Subcutaneous adipose tissue (tissue), 3 donors: ENCODE measurements around the genes DYNLT5, MIER1, GNG12 and DIRAS3.

- PRO-cap, result no peak
- RAMPAGE, long total RNA, 3 experiments, result no peak in any of the 3 experiments
These were observed 1.5 kb upstream of the LEPR start for GRCh38 chr1:65418804-65419569.

DNA sequence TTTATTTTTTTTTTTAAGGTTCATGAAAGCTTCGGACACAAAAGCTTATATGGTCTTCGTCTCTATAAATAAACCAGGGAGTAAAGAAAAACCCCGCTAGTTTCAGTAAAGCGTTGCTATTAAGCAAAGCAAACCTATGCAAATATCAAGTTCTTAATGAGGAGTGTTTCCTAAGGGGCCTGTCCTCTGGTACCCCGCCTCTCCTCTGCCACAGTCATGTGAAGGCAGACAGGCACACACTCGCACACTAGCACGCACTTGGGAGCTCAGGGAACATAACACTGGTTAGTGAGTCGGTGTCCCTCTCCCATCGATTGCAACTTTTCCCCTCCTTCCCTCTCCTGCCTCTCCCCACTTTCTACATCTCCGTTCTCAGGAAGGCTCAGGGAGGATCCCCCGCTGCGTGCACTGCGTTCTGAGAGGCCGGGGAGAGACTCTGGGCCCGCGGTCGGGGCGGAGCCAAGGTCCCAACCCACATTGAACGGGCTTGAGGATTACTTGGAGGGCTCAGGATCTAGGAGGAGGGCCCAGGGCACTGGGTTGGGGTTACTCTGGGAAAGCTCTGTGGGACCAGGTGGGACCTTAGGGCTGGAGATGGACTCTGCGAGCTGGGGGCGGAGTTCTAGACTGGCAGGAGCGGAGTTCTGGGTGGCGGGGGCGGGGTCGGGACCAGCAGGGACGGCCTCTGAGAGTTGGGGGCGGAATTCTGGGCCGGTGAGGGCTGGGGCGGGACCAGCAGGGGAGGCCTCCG lies 723 bp upstream of the LEPR start:
- PRO-cap, result unidirectional peak, plus-strand start at position 211 of the sequence; unidirectional peak, plus-strand start at position 257 of the sequence; bidirectional peak, plus-strand start at position 497 of the sequence, minus-strand start at position 410 of the sequence; bidirectional peak, plus-strand start outside the sequence, minus-strand start at position 603 of the sequence
- RAMPAGE, long total RNA, 3 experiments, result no peak in any of the 3 experiments

DNA sequence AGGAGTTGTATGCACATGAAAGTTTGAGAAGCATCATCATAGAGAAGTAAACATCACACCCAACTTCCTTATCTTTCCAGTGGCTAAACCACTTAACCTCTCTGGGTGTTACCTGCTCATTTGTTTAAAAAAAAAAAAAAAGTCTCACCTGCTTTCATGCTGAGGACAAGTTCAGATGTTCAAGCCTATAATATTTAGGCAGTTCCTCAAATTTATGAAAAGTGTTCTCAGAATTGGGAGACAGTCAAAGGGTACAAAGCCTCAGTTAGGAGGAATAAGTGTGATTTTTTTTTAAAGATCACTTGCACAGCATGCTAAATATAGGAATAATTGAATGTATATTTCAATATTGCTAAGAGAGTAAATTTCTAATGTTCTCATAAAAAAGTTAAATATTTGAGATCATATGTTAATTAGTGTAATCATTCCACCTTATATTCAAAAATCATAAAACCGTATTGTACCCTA lies 12.0 kb downstream of the LEPR start:
- PRO-cap, result no peak
- RAMPAGE, long total RNA, 3 experiments, result no peak in any of the 3 experiments

DNA sequence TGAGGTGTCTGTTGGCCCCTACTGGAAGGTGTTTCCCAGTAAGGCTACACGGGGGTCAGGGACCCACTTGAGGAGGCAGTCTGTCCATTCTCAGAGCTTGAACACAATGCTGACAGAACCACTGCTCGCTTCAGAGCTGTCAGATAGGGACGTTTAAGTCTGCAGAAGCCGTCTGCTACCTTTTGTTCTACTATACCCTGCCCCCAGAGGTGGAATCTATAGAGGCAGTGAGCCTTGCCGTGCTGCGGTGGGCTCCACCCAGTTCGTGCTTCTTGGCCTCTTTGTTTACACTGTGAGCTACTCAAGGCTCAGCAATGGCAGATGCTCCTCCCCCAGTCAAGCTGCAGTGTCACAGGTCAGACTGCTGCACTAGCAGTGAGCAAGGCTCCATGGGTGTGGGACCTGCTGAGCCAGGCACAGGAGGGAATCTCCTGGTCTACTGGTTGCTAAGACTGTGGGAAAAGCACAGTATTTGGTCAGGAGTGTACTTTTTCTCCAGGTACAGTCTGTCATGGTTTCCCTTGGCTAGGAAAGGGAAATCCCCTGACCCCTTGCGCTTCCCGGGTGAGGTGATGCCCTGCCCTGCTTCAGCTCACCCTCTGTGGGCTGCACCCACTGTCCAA lies 47.1 kb downstream of the LEPR start:
- PRO-cap, result no peak
- RAMPAGE, long total RNA, 3 experiments, result no peak in any of the 3 experiments

DNA sequence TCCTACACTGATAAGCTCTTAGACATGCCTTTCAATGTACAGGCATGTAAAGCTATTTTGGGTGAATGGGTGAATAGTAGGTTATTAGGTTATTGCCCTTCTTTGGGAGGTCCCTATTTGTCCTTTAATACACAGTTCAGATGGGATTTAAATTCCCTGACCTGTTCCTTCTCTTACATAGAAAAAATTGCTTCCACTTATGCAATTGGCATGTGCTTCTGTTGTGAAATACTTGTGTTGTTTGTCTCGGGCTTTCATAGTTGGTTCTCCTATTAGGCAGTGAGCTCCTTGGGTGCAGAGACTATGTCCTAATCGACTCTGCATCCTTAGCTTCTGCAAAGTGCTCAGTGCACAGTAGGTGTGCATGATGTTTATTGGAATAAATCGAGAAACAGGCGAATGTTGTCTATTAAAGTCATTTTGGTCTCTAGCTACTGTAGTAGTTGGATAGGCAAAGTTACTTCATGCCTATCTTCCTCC lies 1.3 kb upstream of the PDE4B start:
- PRO-cap, result unidirectional peak, plus-strand start at position 272 of the sequence
- RAMPAGE, long total RNA, 3 experiments, result no peak in any of the 3 experiments

GRCh38 chr1:65992194-65992987 lies 199.7 kb downstream of the PDE4B start:
- PRO-cap, result no peak
- RAMPAGE, long total RNA, 3 experiments, result no peak in any of the 3 experiments

GRCh38 chr1:66052427-66052857 lies 259.7 kb downstream of the PDE4B start:
- PRO-cap, result unidirectional peak, minus-strand start at chr1:66052563
- RAMPAGE, long total RNA, 3 experiments, result no peak in any of the 3 experiments

GRCh38 chr1:66169315-66169983 lies 364.5 kb upstream of the SGIP1 start:
- PRO-cap, result no peak
- RAMPAGE, long total RNA, 3 experiments, result no peak in any of the 3 experiments

- PRO-cap, result no peak
- RAMPAGE, long total RNA, 3 experiments, result no peak in any of the 3 experiments
These were observed 286.5 kb upstream of the SGIP1 start for GRCh38 chr1:66247510-66247871.

DNA sequence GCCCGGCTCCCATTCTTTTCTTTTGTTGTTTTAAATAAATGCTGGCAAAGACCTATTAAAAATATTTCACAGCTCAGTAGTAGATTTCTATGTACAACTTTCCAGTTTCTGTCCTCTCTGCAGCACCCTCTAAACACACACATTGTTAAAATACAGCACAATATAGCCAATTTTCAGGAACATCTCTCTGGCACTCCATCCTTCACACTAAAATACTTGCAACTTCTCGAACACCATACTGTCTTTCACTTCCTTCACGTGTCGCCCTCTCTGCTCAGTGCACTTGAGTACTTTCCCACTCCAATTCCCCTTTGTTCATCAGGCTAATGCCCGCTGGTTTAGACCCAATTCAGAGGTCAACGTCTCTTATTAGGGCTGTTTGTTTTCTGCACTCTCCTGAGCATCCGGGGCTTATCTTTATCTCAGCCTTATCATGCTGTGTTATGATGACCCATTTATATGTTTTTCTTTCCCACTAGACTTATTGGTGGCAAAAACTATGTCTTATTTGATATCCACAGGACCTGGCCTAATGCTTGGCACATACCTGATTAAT lies 238.2 kb upstream of the SGIP1 start:
- PRO-cap, result no peak
- RAMPAGE, long total RNA, 3 experiments, result no peak in any of the 3 experiments

GRCh38 chr1:66564480-66564827 lies 30.5 kb downstream of the SGIP1 start:
- PRO-cap, result no peak
- RAMPAGE, long total RNA, 3 experiments, result no peak in any of the 3 experiments

DNA sequence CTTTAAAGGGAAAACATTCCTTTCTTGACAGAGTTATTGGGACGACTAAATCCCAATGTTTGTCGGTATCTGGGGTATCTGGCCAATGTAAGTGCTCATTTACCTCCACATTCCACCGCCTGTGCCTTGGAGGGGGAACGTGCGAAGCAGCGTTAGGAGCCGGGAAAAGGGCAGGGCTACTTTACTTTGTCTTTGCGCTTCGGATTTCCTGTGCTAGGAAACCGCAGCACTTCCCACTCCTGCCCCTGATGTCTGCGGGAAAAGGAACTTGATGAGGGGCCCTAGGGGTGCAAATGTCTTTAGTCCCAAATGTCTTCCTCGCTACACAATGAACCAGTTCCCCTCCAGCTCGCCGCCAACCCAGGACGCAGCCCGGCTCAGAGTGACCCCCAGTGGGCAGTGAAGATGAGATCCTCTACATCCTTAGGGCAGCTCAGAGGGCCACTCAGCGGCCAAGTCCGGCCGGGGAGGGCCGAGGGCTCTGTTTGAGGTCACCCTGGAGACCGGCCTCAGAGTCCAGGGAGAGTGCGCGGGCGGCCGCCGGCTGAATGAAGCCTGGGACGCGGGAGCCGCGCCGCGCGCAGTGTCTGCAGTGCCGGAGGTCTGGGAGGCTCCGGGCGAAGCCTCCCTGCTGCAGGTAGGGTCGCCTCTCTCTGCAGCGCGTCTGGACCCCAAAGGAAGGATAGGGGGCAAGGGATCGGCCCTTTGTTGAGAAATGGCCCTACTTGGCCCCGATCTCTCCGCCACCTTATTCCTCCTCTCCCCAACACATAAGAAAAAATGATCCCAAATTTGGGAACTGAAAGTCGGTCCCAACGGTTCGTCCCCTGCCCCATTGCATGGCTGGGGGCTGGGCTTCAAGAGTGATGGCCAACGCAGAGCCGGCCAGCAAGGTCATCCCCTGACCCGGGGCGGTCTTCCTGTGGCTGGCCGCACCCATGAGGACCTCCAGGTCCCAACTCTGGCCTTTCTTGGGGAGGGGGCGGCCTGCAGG lies at the start of gene DYNLT5:
DYNLT5 (plus strand) TSS at position 512 of the 994 bp plus-strand sequence.
- PRO-cap, result no peak
- RAMPAGE, long total RNA, 3 experiments, result start-site peak on the plus strand in 1 of 3 experiments, centred at position 234 of the sequence, 5 reads per replicate

DNA sequence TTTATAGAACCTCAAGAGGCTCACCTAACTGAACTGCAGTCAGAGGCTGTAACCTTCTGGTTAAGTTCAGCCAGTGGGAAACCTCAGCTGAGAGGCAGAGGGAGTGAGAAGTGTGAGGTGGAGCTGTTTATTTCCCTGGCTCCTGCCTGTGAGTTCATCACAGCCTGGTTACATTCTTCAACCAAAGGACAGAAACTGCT lies 22.1 kb downstream of the DYNLT5 start:
- PRO-cap, result no peak
- RAMPAGE, long total RNA, 3 experiments, result no peak in any of the 3 experiments

- PRO-cap, result bidirectional peak, plus-strand start at chr1:66925040, minus-strand start at chr1:66924819; bidirectional peak, plus-strand start at chr1:66925295, minus-strand start at chr1:66925198; bidirectional peak, plus-strand start at chr1:66925497, minus-strand start at chr1:66925383
- RAMPAGE, long total RNA, 3 experiments, result start-site peak on the plus strand in 3 of 3 experiments, at chr1:66924924-66925532 at its widest, 69 to 293 reads per replicate; start-site peak on the minus strand in 2 of 3 experiments, at chr1:66924802-66925209 at its widest, 8 to 15 reads per replicate
These were observed at the start of gene MIER1 for GRCh38 chr1:66924722-66925641. TSS of gene MIER1 (plus strand) at chr1:66924990.

DNA sequence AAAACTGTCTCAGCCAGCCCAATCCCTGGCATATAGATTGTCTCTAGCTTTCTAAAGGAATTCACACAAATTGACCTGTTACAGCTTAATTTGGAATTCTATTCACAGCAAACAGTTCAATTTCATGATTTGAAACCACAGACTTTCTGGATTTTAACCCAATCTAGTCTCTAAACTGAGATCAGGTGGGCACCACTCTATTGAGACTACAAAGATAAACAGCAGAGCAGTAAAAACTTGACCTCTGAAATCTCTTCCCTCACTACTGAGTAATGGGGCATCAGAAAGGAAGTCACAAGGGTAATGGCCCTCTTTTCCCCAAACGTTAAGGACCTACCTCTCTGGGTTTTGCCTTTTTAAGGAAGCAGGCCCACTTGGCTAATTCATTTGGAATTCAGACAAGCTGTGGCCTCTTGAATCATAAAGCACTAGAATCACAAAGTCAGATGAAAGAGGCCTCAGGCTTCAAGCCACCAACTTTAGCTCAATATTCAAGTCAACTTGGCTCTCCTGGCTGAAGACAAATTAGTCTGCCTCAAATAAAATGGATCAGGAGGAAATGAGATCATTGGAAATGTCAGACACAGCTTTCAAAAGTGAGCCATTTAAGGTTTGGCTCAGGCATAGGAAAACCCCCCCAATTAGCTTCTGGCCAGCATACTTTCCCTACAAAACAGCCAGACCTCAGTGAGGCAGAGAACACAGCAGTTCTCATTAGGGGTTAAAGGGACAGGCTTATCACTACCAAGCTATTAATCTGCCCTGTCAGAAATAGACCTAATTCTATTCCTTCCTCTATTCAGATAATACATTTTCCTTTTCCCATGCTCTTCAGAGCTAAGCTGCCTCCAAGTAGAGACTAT lies 34.4 kb downstream of the SLC35D1 start:
- PRO-cap, result unidirectional peak, plus-strand start at position 676 of the sequence
- RAMPAGE, long total RNA, 3 experiments, result no peak in any of the 3 experiments

DNA sequence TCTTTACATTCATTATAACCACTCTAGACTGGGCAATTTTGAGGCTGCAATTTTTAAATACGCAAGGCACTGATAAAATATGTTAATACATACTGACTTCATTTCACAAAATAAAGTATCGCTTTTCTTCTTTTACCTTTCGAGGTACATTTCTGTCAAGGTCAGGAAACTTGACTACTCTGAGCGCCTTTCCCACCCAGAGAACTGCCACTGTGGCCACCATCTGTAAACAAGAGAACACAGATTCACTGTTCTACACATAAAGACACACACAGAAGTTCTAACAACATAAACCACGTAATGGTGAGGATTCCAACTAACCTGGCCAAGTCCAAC lies 1.3 kb downstream of the SLC35D1 start:
- PRO-cap, result no peak
- RAMPAGE, long total RNA, 3 experiments, result no peak in any of the 3 experiments

DNA sequence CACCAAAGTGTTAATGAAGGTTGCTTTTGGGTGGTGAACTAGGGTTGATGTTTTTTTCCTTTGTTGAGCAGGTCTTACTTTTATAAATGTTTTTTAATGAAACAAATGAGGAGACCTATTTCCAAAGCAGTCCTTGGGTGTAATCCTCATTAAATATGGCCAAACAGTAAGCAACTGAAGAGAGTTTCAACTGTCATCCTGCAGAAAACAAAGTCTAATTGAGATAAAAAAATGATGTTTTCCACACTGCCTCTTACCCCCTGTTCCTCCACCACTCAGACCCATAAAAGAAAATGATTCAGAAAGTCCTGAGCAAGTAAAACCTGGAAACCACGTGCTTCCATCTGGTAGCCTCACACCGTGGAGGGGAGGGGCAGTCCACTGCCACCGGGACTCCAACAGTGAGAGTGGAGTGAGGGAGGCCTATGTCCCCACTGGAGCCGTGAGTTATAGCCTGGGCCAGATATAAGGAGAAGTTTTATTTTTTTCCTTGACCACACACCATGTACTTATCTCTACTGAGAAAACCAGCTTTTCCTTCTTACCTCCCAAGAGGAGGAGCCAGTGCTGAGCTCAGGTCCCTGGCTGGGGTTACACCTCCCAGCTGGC lies 48.8 kb upstream of the SERBP1 start:
- PRO-cap, result no peak
- RAMPAGE, long total RNA, 3 experiments, result no peak in any of the 3 experiments

- PRO-cap, result bidirectional peak, plus-strand start at chr1:67833182, minus-strand start at chr1:67833085; bidirectional peak, plus-strand start at chr1:67833504, minus-strand start at chr1:67833438; bidirectional peak, plus-strand start at chr1:67833573, minus-strand start at chr1:67833548; unidirectional peak, minus-strand start at chr1:67833779
- RAMPAGE, long total RNA, 3 experiments, result start-site peak on the minus strand in 3 of 3 experiments, at chr1:67833368-67833473 at its widest, 901 to 2,008 reads per replicate
These were observed at the start of gene GNG12 for GRCh38 chr1:67832996-67834078. TSS of gene GNG12 (minus strand) at chr1:67833467.

DNA sequence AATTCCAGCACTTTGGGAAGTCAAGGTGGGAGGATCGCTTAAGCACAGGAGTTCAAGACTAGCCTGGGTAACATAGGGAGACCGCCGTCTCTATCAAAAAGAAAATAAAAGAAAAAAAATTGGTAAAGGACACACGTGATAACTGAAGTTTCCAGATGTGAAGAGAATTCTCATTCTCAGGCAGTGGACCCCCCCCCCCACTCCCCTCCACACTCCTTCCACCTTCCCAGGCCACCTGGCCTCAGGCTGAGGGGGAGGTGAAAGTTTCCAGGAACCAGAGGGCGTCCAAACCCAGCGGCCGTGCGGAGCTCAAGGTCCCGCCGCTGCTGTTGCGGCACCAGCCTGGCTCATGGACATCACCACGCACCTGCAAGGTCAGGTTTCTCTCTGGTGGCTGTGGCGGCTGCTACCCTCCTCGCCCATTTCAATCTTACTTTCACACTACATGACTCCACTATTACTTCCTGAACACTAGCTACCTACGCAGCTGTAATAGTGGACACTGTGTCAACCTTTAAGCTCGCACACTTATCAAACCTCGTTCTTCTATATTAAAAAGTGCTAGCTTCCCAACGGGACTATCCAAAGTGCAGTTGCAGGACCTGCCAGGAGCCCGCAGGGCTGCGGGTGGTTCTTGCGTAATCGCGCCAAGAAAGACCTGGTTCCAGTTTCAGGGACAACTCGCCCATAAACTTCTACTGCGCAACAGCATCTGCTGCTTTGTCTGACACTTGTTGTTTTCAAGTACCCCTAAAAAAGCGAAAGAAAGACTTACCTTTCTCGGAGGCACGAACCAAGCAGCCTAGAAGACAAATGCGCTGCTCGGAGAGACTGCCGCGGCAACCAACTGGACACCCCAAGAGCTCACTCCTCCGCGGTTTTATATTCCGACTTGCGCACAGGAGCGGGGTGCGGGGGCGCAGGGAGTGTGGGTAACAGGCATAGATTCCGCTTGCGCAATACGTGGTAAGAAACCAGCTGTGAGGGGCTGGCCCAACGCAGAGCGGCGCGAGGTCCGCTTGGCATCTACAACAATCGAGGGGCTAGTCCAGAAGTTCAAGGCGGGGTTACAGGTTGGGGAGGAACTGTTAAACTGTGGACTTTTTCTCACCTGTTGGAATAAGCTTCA lies at the start of gene DIRAS3:
DIRAS3 (minus strand) TSS at position 855 of the 1,129 bp plus-strand sequence.
- PRO-cap, result no peak
- RAMPAGE, long total RNA, 3 experiments, result no peak in any of the 3 experiments

GRCh38 chr1:68051560-68052023 lies 1.2 kb upstream of the DIRAS3 start:
- PRO-cap, result unidirectional peak, minus-strand start at chr1:68051648
- RAMPAGE, long total RNA, 3 experiments, result no peak in any of the 3 experiments